ENCODE measurements around a stretch of chr14.

- RRBS: 3% methylated on average over 6 of the region's 67 CpGs
These were observed 335 bp upstream of the ARHGAP5 start for GRCh38 chr14:32076732-32077206.

DNA sequence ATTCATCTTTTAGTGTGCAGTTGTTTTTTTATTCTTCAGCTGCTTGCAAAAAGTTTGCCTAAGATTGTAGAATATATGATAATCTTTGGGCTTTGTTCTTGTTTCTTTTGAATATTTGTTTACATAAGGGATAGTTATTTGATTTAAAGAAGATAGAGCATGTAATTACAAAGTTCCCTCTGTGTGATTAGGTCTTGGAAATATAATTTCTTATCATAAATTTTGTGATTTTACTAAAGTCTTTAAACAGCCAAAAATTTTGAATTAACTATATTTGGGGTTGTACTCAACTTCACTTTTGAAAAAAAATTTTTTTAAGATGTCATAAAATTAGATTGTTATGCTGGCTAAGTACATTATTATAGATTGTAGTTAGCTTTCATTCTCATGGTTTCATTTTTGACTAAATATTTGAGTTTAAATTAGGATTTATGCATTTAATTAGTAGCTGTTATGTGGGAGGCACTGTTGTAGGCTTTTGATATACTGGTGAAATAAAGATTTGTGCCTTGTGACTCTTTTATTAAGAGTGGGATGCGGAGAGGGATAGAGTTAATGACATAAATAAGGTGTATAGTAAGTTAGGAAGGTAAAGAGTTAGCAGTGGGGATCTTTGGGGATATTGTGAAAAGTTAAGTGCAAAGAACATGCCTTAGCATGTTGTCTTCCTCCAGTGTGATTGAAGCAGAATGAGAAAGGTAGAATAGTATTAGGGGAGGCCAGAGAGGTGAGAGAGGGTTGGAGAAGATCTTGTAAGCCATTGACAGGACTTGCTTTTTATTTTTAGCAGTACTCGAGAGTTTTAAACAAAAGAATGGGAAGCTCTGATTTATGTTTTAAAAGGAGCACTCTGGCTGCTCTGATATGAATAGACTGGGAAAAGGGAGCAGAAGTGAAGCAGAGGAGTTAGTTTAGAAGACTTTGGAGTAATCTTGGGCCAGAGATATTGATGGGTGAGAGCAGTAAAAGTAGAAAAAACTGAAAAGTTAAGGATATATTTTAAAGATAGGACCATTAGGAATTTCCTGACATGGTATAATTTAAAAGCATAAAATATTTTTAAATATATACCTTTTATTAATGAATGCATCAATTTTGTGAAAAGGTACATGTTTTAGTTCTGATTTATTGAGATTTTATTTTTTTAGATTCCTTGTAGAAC is 8.8 kb downstream of the ARHGAP5 start:
- RRBS: no CpG with 5 or more reads among the region's 2 CpGs

- RRBS: no CpG with 5 or more reads among the region's 3 CpGs
These were observed 16.3 kb downstream of the ARHGAP5 start for GRCh38 chr14:32093332-32093814.

DNA sequence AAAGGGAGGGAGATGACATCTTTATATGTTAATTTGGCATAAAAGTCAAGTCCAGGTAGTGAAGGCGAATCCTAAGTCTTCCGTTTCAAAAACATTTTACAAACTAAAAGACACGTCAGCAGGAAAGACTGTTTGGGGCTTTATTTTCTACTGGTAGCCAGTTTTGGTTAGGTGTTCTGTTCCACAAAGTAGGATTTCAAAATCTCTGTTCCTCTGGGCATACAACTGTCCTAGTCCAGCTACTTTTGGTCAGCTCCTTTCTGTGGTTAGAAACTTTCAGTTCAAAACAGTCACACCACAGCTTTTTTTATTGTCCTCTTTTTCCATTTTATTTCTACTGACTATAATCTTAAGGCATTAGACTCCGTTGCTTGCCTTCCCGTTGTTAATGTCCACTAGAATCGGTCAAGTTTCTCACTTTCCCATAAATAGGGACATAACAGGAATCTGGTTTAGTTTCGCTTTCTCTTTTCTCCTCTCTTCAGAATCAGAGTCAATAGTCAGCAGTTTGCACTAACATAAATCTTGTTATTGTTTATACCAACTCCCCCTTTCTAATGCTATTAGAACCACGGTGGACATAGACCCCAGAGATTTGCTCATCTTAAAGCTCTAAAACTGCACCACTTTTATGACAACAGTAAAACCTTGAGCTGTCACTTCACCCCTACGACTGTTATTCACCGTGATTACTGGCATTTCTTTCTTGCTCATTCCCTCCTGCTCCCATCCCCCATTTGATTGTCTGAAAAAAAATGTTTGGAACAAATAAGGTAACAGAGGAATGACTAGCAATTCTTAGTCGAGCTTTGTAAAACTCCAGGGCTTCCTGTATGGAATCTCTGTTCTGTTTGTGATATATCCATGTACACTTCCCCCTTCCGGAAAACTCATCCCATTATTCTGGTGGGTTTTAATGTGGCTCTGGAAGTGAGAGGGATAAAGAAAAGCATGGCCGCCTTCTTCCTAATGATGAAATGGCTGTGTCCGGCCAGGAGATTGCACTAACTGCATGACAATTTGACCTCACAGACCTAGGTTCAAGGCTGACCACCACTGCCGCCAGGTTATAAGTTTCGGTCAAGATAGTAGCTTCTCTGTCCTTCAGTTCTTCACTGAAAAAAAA is 41.4 kb upstream of the NPAS3 start:
- RRBS: 87% methylated on average over 3 of the region's 16 CpGs

DNA sequence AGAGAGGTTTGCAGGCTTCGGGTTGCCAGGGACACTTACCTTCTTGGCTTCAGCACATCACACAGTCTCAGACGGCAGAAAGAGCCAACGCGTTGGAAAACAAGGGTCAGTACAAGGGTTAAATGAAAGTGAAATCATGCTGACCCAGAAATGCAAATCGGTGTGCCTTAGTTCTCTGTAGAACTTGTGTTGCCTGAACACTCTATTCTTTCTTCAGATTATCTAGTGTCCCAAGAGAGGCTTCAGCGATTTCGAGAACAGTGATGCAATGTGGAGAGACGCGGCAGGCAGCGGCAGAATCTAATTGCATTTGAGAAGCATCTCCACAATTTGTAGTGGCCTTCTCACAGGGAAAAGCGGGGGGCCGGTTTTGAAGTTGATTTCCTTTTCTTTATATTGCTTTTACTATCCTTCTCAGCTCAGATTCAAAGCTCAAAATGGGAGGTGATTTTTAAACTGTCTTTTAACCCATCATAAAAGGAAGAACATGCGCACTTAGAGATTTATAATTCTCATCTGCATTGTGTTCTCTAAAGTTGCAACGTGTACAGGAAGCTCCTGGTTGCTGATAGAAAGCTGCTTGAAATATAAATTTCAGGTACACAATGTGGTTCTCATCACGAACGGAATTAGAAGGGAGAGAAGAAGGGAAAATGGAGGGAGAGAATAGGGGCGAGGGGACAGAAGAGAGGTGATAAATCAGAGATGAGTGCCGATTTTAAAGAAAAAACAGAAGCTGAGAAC is 67.9 kb upstream of the EGLN3 start:
- RRBS: no CpG with 5 or more reads among the region's 18 CpGs

DNA sequence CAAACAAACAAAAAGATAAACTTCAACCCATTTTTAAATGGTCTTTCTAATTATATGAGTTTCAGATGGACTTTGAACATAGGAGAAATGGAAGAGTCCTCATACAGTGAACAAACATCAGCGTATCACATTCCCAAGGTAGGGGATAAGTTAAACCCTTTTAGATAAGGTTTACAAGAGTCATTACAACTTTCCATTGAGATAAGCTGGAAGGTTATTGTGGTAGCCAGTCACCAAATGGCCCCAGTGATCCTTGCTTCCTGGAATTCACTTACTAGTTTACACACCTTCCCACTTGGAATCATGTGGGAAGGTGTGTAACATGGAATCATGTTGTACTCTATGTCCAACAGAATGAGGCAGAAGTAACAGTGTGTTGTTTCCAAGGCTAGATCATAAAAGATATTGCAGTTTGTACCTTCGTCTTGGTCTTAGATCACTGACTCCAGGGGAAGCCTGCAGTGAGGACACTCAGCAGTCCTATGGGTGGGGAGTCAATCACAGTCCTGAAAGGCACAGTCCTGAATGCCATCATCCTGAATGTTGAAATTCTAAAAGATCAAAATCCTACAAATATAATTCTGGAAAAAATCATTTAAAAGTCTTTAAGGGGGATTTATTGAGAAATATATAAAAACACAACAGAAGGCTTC is 33.6 kb downstream of the EAPP start:
- RRBS: no CpG with 5 or more reads among the region's 2 CpGs

GRCh38 chr14:34568950-34569371 is 29.5 kb upstream of the EAPP start:
- RRBS: no CpG with 5 or more reads among the region's 9 CpGs

GRCh38 chr14:34650597-34651245 is 20.8 kb upstream of the SNX6 start:
- RRBS: no CpG with 5 or more reads among the region's 8 CpGs

DNA sequence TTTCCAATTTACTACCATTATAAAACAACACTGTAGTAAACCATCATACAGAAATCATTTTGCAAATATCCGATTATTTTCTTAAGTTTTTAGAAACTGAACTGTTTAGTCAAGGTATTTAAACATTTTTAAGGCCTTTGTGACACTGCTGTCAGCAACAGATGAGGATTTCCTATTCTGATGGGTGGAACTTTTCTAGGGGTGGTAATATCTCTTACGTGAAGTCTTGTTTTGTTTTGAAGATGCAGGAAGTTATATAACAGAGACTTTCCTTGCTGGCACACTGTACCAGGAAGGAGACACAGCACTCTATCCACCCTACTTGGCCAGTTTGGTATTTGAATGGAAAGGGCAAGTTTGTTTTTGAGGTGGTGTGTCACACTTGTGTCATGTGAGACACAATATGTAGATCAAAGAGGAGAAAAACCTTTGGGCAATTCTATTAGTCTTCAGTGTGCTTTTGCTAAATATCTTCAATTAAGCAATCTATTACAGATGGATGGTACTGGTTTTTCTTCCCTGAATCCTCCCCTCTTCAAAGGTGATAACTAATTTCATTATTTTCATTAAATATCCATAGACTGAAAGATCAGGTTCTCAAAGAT is 51.6 kb upstream of the SRP54 start:
- RRBS: no CpG with 5 or more reads among the region's 2 CpGs

DNA sequence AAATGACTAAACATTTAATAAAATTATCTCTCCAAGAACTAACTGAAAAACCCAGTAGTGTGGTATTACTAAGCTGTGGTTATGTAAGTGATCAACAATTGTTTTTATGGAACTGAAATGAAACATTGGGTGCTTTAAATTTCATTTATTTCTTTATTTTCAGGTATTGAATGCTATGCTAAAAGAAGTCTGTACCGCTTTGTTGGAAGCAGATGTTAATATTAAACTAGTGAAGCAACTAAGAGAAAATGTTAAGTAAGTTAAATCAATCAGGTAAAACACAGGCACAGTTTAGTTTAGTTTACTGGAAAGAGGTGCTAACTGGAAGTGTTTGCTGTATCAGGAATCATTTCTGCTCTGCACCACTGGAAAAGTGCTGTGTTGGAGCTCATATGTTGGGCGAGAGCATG is 16.6 kb downstream of the SRP54 start:
- RRBS: no CpG with 5 or more reads among the region's 2 CpGs

- RRBS: no CpG with 5 or more reads among the region's 6 CpGs
These were observed 37.6 kb downstream of the PRORP start for GRCh38 chr14:35159816-35160512.

DNA sequence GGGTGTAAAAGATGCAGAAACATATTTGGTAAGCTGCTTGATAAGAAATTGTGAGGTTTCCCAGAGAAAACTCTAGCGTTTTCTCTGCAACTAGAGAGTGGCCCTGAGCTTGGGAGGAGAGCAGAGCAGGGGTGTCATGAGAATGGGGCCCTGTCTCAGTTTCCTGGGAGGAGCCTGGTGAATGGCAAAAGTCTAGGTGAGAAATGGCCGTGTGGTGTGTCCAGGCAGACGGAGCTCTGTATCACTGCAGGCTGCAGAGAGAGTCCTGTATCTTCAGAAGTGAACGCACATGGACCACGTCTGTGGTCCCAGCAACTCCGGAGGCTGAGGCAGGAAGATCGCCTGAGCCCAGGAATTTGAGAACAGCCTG is 51.2 kb downstream of the NFKBIA start:
- RRBS: no CpG with 5 or more reads among the region's 7 CpGs

- RRBS: no CpG with 5 or more reads among the region's 30 CpGs
These were observed 41.5 kb downstream of the NFKBIA start for GRCh38 chr14:35362906-35363625.

GRCh38 chr14:35385372-35386174 is 19.0 kb downstream of the NFKBIA start:
- RRBS: no CpG with 5 or more reads among the region's 10 CpGs

DNA sequence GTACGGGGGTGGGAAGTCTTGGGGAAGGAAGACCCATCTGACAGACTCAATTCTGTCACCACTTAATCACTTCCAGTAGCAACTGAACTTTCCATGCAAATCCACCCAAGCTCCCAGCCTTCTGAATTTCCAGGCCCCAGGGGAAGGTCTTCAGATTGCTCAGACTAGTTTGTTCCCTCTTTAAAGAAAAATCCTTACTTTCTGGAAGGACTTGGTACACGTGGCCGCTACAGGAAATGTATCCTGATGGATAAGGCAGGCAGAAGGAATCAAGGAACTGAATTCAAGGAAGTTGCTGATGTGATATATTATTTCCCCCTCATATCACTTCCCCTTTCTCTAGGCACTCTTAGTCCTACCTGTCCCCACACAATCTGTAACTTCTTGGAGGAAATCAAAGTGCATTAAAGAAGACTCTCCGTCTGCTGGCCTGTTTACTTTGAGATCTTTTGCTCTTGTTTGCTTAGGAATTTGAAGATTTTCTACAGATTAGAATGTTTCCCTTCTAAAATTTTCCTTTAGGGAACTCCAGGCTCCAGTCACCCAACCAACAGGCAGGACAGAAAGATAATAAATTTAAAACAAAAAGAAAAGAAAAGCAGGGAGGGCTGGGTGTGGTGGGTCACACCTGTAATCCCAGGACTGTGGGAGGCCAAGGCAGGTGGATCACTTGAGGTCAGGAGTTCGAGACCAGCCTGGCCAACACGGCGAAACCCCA is 6.3 kb downstream of the NFKBIA start:
- RRBS: no CpG with 5 or more reads among the region's 7 CpGs

DNA sequence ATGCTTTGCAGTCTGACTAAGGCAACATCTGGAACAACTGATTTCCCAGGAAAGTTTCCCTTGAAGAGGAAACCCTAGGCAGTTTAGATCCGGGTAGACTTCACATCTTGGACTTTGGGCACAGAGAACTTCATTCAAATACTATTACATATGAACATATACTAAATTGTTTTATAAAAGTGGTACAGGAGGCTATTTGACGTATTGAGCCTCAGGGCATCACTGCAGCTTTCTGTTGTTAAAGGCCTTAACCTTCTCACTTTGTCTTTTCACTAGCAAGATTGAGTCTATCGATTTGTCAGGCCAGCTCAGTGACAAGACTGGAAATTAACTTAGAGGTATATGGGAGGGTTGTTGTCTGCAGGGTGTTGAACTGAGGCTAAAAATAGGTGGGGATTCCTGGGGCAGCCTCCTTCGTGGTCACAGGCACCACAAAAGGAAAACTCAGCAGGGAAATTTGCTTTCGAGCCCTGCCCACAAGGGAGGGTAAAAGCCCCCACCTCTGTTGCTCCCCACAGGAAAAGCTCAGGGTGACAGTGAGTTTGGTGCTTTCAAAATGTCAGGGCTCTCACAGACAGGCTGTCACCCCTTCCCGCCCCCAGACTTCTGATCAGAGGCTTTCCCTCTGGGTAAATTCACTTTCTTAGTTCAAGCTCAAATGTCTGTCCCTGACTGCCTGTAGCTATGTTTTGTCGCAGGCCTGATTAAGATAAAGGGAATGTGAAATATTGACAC is 11.5 kb upstream of the NFKBIA start:
- RRBS: no CpG with 5 or more reads among the region's 7 CpGs

- RRBS: no CpG with 5 or more reads among the region's 2 CpGs
These were observed 93.9 kb downstream of the RALGAPA1 start for GRCh38 chr14:35714982-35715795.

DNA sequence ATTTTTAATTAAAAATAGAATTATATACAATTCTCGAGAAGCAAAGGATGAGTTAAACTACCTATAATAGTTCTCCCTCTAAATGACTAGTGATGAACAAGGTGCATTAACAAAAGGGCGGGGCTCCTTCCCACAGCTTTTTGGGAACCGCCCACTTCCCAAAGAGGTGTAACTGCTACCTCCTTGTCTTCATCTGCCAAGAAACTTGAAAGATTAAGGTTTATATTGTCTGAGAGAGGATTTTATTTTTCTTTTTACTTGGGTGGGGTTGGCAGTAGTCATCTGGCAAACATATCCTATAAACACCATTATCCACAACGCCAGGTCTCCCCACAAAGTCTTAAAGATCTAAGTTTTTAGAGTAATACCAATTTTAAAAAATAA is 983 bp downstream of the RALGAPA1 start:
- RRBS: no CpG with 5 or more reads among the region's 4 CpGs

DNA sequence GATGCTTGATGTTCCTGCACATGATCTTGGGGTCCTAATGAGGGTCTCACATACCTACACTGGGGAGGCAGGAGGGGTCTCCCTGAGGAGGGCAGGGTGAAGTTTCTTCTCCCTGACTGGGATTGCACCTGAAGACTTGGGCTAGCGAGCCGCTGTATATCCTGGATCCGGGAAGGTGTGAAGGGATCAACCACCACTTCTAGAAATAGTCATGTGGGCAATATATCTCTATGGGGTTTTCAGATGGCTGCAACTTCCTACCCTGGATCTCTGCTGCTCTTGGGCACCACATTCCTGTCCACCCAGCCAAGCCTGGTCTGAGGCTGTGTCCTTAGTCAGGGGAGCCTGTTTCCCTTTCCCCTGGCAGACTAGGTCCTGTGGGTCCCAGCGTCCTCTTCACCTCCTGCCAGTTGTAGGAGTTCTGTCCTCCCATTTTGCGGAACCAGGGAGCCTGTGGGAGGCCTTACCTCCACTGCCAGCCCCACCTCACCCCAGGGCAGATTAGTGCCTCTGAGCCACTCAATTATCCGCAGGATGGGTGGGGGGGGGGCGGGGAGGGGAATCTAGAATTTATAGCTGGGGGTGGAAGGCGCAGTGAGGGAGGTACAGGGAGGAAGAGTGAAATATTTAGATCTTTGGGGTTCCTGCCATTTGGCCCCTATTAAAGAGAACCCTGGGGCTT is 12.8 kb downstream of the NKX2-1 start:
- RRBS: no CpG with 5 or more reads among the region's 8 CpGs

DNA sequence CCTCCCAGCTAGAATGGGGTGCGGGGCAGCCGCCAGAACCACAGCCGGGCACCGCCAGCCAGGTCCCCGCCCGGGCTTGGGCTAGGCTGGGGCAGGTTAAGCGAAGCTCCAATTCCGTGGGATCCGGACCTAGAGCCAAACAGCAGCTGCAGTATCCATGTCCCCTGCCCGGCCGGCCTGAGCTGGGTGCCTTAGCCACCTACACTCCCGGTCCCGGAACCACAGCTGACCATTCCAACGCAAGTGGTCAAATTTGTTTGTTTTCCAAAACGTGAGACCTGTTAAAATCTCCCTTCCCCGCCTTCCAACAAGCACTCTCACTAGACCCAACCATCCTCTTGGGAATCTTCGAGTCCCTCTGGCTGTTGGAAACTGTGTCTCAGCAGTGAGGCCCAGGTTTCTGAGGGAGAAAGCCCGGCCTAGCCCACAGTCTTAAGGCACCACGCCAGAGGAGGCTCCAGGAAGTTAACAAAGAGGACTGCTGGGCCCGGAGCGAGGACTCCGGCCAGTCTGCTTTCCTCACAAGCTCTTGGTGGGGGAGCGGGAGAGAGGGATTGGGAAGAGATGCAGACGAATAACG is 5.3 kb downstream of the NKX2-1 start:
- RRBS: 9% methylated on average over 9 of the region's 25 CpGs